Cardiac ventricle fibroblast (primary cell): ENCODE results near the gene PCDH8.

DNA sequence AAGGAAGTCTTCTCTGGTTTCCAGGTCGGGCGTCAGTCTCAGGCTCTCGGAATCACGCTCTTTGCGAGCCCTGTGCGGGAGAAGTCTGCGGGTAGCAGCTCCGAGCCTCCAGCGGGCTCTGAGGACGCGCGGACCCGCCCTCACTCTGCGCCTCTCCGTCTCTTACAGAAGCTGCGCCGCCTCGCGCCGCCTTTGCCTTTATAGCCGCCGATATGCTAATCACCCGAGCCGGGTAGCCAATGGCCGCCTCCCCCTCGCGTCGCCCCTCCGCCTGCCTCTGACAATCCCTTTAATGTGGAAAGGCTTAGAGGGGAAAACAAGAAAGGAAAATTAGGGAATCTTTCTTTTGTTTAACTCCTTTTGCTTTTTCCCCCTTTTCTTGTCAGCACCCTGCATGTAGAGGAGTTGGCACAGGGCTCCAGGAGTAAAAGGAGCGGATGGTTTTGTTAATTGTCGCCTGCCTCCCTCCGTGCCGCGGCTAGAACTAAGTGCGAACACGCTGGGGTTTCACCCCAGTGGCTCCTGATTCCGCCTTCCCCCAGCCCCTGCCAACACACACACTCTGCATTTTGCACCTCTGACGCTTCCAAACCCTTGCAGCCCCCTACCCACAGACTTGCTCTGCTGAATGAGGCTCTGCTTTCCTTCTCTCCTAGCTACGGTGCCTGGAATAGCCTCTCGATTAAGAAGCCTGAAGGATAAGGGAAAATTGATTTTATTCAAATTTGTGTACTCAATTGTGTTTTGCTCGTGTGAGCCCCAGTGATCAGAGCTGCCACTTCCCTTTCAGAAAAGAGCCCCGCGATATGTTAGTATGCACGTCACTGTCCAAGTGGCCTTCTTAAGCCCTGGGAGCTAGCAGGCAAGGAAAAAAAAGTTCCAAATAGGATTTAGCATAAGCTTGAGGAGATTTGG lies at the start of gene PCDH8:
Gene PCDH8 (minus strand): TSS at position 173 of the 915 bp plus-strand sequence.
- RAMPAGE, long total RNA, result no peak

DNA sequence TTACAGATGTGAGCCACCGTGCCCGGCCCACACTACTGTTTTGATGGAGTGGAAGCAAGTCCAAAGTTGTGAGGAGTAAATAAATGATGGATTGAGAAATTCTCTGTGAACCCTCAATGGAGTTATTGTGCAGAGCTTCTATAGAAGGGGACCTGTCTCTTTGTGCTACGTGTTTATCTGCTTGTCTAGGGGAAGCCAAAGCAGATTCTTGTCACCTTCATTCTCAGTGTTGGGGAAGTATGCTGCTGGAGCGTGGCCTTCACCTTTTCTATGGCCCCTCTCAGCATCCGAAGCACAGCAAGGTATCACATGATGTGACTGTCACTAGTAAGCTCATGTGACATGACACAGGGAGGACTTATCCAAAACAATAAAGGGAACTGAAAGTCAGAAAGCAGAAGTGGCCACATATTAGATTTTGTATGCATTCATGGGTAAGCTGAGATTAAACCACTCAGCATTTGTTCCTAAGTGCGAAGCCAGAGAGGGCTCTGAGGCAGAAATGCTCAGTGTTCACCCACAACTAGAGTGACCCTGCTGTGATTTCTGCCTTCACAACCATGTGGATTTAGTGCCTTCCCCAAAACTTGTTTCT lies 72.7 kb upstream of the PCDH8 start:
- RAMPAGE, long total RNA, result no peak

DNA sequence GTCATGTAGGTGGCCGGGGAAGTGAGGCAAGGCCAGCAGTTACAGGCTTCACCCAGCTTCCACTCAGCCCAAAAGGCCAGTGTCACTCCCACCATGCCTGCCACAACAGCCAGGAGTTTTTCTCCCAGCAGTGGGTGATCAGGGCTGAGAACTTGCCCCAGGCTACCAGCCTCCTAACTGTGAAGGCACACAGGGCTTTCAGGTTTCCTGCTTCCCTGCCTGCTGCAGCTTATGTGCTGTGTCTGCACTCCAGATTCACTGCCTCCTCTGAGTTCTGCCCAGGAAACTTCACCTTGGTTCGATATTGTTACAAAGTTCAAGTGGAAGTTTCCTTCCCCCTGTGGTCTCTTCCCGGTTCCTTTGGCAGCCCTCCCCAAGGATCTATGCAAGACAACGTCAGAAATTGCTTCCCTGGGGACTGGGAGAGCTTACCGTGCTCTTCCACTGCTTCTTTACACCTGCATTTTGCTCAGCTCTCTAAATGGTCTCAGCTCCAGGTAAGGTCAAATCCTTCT lies 1730.2 kb upstream of the PRR20A start:
- RAMPAGE, long total RNA, result no peak

DNA sequence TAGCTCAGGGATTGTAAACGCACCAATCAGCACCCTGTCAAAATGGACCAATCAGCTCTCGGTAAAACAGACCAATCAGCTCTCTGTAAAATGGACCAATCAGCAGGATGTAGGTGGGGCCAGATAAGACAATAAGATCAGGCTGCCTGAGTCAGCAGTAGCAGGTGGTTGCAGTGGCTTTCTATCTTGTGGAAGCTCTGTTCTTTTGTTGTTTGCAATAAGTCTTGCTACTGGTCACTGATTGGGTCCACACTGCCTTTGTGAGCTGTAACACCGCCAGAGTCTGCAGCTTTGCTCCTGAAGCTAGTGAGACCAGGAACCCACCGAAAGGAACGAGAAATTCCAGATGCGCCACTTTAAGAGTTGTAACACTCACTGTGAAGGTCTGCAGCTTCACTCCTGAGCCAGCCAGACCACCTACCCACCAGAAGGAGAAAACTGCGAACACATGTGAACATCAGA lies 239.2 kb upstream of the PRR20A start:
- RAMPAGE, long total RNA, result no peak

GRCh38 chr13:59638431-59638932 lies 525.2 kb downstream of the DIAPH3 start:
- RAMPAGE, long total RNA, result no peak

- RAMPAGE, long total RNA, result no peak
Measured at GRCh38 chr13:60261444-60262032, 97.8 kb upstream of the DIAPH3 start.

DNA sequence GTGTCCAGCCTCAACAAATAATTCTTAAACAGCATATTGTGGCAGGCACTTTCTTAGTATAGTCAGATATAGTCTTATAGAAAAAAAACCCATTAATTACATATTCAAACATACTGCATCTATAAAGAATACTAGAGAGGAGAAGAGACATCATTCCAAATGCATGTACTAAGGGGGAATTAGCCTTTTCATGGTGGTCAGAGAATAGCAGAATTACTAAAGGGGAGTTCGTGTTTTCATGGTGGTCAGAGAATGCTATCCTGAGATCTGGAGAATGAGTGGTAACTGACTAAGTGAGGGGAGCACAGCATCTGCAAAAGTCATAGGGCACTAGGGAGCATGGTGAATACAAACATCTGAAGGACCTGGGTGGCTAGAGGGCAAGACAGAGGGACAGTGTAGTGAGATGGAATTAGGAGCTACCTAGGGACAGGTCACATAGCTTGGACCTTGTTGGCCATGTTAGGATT lies 8.3 kb downstream of the TDRD3 start:
- RAMPAGE, long total RNA, result no peak

DNA sequence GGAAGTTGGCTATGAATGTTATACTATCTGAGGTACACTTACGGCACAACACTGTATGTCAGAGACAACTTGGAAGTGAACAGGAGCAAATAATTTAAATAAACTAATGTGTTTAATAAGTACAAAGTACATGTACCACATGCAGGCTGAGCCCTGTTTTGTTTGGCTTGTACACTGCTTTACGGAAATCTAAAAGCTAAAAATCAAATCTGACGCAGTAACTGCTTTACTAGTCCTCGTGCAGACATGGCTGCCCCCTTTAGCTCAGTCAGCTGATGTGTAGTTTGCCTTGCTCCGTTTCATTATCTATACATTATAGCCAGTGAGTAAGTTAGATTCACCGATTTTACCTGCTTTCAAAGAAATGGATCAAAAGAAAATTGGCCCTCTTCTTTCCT lies 36.5 kb downstream of the TDRD3 start:
- RAMPAGE, long total RNA, result no peak

DNA sequence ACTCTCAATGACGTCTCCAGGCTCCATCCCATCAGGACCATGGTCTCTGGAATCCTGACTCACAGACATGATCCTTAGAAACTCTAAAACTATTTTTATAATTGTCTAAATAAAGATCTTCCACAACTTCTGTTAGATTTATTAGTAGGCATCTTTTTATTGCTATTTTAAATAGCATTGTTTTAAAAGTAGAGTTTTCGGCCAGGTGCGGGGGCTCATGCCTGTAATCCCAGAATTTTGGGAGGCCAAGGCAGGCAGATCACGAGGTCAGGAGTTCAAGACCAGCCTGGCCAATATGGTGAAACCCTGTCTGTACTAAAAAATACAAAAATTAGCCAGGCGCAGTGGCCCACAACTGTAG lies 241.0 kb downstream of the TDRD3 start:
- RAMPAGE, long total RNA, result no peak

GRCh38 chr13:66659555-66660440 lies 570.3 kb downstream of the PCDH9 start:
- RAMPAGE, long total RNA, result no peak

GRCh38 chr13:66831285-66831625 lies 398.9 kb downstream of the PCDH9 start:
- RAMPAGE, long total RNA, result no peak

- RAMPAGE, long total RNA, result no peak
Measured at GRCh38 chr13:66995157-66995962, 234.8 kb downstream of the PCDH9 start.

DNA sequence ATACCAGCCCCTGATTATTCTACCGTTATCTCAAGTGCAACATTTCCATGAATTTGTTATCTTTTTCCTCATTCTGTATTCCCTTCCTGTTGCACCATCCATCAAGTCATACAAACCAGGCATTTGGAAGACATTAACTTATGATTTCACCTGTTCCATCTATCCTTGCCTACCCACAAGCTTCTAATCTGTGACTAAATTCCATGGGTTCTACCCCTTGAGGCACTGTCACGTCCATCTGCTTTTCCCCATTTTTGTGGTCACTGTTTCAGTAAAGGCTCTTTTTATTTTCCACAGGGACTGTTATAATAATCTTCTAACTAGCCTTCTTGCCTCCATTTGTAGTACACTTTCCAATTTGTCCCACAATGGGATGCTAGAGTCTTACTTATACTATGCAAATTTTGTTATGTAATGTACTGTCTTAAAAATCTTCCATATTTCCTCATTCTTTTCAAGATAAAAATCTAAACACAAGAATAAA lies 101.9 kb downstream of the DACH1 start:
- RAMPAGE, long total RNA, result no peak

- RAMPAGE, long total RNA, result no peak
Measured at GRCh38 chr13:72773547-72773989, 8.1 kb downstream of the DIS3 start.

GRCh38 chr13:72777824-72778604 lies 3.7 kb downstream of the DIS3 start:
- RAMPAGE, long total RNA, result no peak

DNA sequence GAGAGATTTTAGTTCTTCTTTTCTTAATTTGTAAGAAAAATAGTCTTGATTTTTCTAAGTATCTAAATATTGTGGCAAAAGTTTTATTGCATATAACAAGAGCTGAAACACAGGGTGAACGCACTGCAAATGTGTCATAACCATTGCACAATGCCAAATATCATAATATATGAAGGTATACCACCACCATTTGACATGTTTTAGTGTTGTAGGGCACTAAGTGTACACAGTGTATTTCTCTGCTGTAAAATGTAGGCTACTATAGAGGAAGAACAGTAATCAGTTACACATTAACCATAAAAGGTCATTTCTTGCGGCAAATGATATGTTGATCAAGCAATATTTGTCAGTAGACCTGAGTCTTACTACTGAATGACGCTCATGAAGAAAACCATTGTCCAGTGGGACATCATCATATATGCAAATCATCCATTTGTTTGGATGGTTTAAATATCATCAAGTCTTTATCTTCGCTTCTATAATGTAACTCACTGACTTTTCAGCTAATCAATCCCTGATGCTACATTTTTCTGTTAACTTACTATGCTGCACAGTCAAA lies 18.3 kb upstream of the KLF5 start:
- RAMPAGE, long total RNA, result no peak

DNA sequence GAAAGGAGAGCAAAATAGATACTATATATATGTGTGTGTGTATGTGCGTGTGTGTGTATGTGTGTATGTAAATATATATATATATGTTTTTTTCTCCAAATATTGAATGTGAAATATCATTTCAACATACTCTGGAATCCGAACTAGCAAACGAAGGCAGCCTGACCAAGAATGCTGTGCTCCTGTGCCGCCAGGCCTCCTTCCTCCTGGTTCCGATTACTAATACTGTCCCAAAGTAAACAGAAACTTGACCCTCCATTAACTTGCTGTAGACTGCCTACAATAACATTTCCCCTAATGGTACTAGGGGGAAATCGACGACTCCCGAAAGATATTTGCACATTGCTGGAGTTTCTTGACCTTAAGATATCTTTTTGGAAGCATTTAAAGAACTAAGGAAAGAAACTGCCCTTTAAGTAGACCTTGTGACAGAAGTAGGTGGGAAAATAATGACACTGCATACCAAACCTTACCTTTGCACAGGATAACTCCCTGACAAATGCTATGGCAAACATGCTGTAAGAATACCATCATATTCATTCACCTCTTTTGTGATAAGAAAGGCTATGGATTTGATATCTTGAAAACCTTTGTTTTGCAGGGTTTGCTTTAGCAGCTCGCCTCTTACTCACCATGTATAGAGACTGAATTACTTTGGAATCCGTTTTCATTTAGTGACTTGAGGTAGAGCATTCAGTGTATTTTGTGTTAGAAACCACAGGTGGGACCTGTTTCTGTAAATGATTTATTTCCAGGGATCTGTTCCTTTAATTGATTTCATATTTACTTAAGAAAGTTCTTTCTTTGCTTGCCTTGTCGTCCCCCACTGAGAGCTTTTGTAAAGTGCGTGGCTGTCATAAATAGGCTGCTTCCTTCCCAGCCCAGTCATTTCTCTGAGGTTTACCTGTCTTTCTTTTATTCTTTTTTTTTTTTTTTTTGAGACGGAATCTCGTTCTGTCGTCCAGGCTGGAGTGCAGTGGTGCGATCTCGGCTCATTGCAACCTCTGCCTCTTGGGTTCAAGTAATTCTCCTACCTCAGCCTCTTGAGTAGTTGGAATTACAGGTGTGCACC lies 80.1 kb downstream of the KLF5 start:
- RAMPAGE, long total RNA, result no peak

DNA sequence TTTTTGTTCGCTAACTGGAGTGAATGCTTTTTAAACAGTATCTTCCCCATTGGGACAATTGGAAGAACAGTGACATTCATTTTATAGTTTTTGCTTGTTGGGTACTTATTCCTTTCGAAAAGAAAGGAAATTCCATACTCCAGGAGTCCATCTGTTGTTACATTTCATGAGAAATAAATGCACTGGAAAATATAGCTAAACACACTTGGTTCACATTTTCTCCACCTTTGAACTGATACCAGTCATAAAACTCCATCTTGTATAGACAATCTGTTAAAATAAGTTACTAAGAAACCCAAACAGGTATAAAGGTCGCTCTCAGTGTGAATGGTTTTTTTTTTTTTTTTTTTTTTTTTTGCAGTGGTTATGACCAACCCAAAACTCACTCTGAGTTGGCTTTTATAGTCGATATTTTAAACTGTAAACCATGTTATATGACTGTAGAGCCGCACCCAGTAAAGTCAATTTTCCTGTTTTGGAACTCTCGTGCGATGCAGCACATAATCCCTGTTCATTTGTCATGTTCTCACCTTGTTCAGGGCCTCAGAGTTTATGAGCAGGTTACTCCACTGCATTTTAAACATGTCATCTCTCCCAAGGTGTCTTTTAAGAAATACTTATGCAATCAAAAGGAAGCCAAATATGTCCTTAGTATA lies 112.3 kb downstream of the KLF5 start:
- RAMPAGE, long total RNA, result no peak

GRCh38 chr13:73194345-73194762 lies 135.5 kb downstream of the KLF5 start:
- RAMPAGE, long total RNA, result no peak

- RAMPAGE, long total RNA, result no peak
Measured at GRCh38 chr13:73294165-73294515, 235.3 kb downstream of the KLF5 start.